Peyer's patch (tissue), 4 donors: ENCODE data around the gene DIPK2B.

DNA sequence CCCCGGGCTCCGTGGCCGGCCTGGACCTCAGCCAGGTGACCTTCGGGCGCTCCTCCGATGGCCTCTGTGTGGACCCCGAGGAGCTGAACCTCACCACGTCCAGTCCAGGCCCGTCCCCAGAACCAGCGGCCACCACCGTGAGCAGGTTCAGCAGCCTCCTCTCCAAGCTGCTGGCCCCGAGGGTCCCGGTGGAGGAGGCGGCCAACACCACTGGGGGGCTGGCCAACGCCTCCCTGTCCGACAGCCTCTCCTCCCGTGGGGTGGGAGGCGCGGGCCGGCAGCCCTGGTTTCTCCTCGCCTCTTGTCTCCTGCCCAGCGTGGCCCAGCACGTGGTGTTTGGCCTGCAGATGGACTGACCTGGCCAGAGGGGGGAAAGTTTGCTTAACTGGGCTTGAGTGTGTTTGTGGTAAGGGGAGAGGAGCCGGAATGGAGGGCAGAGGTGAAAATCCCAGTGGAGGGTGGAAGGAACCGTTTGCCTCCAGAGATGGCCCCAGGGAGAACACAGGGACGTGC, 27.5 kb downstream of the NYX start:
- PRO-cap, result no peak
- RAMPAGE, long total RNA, 4 experiments, result no peak in any of the 4 experiments

DNA sequence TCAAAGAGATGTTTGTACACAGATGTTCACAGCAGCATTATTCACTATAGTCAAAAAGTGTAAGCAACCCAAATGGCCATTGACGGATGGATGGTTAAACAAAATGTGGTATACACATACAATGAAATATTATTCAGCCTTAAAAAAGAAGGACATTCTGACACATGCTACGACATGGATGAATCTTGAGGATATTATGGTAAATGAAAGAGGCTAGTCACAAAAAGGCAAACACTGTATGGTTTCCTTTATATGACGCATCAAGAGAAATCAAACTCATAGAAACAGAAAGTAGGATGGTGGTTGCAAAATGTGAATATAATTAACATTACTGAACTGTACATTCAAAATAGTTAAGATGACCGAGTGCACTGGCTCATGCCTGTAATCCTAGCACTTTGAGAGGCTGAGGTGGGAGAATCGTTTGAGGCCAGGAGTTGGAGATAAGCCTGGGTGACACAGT, 9.5 kb upstream of the CASK start:
- PRO-cap, result no peak
- RAMPAGE, long total RNA, 4 experiments, result no peak in any of the 4 experiments

DNA sequence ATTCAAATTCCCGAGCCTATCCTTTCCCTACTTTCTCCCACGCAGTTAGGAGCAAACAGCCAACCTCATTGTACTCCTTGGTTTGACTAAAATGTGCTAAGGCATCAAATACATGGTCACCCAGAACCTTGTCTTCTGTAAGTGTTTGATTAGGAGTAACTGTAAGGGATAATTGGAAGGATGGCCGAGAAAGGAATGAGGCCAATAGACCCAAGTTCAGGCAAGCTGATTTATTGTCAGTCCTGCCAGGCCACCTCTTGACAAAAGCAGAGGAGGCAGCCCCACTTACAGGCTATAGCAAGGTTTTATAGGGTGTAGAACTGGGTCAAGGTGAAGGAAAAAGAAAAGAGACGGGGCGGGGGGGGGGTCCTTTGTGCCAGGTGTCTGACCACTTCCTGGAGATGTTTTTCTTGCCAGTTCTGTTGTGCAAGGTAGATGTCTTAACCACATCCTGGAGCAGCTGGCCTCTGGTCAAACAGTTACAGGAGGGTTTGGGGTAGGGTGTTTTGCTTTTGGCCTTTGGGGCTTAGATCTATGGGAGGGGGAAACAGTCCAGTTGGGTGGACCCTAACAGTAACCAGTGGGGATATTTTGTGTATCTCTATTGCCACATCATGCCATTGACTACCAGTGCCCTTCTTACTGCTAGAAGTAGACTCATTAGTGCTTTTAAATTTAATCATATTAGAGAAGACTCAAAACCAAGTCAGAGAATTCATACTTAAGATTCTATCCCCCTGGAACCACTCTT, 165.6 kb upstream of the PPP1R2C start:
- PRO-cap, result no peak
- RAMPAGE, long total RNA, 4 experiments, result no peak in any of the 4 experiments

- PRO-cap, result no peak
- RAMPAGE, long total RNA, 4 experiments, result no peak in any of the 4 experiments
These were observed 376.7 kb upstream of the MAOA start for GRCh38 chrX:43279229-43279942.

- PRO-cap, result unidirectional peak, minus-strand start at chrX:43560623
- RAMPAGE, long total RNA, 4 experiments, result no peak in any of the 4 experiments
These were observed 95.6 kb upstream of the MAOA start for GRCh38 chrX:43560459-43561022.

DNA sequence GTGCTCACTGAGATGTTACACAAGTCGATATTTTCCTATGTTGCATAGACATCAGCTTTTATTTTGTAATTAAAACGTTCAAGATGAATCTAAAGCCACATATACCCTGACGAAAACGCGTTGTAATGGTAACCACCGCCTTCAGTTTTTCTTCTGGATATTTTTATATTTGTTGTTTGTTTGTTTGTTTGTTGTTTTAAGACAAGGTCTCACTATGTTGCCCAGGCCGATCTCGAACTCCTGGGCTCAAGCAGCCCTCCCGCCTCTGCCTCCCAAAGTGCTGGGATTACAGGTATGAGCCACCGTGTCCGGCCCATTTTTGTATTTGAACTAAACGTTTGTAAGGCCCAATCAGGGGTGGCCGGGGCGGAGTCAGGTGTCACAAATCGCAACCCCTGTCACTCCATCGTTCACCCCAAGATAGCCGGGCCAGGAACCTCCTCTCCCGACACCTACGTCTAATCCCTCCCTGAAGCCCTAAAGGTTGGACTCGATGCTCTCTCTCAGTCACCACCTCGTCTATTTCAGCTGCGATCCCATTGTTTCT, 642 bp upstream of the EFHC2 start:
- PRO-cap, result unidirectional peak, plus-strand start at position 413 of the sequence
- RAMPAGE, long total RNA, 4 experiments, result no peak in any of the 4 experiments

DNA sequence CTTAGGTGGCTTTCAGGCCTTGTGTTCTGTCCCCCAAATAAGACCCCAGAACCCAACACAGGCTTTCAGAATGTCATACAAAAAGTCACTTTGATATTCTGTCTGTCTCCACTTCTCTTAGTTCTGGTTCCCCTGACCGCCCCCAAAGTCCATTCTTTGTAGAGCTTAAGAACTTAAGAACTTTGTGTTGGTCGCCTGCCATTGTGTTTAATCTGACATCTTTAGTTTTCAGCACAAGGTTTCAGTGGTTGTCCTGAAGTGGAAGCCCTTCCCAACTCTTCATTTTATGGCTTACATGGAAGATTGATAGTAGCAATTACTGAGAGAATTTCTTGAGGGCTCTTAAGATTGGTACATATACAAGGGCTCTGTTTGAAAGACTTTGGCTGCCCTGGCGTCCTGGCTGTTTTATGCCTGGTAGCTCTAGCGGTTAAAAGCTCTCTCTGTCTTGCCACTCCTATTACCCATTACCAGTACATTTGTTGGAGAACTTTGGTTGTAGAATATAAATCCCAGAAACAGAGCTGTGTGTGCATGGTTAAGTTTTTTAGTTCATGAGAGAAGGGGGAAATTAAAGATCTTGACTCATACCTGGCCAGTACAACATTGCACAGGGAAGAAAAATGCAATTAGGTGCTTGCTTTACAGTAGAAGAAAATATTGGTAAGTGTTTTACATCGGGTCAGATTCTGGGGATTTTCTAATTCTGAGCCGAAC, 75.0 kb downstream of the KDM6A start:
- PRO-cap, result no peak
- RAMPAGE, long total RNA, 4 experiments, result no peak in any of the 4 experiments

- PRO-cap, result no peak
- RAMPAGE, long total RNA, 4 experiments, result no peak in any of the 4 experiments
These were observed 156.6 kb downstream of the KDM6A start for GRCh38 chrX:45029569-45030103.

DNA sequence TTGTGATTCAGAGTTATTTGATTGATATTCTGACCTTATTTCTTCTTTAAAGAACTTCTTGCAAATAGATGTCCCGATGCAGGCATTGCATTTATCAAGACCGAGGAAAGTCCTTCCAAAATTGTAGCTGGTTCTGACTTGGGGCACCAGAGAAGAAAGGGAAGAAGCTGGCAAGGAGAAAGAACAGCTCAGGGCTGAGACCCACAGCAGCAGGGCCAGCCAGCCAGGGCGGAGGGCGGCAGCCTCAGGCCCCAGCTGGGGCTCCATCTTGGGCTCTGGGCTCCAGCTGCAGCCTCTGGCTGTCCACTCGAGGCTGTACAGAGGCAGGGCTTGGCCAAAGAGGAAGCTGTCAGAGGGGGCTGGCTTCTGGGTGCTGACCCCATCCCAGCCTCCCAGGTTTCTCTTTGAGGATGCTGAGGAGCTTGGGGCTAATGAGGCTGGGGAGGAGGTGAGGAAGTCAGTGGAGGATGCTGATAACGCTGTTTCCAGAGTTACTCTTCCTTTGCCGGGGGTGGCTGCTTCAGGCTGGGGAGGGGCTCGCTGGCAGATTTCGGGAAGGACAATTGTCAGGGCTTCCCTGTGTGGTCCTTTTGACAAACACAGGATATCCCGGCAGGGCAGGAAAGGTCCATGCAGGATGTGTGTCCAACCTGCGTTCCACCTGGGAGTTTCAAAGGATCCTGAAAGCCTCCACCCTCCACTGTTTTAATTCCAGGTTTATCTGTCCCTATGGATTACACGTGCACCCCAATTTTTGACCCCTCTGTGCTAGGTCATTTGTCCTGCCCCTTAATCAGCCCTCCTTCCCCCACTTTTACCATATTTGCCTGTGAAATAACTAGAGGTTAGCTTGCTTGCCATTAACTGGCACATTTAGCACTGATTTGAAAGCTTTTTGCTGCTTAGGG, at the start of gene DIPK2B:
Gene DIPK2B, minus strand, starts transcription at position 317 of the 908 bp plus-strand sequence.
- PRO-cap, result unidirectional peak, minus-strand start at position 262 of the sequence; unidirectional peak, minus-strand start at position 297 of the sequence; bidirectional peak, plus-strand start at position 666 of the sequence, minus-strand start at position 403 of the sequence
- RAMPAGE, long total RNA, 4 experiments, result start-site peak on the minus strand in 3 of 4 experiments, centred at positions 289 to 294 of the sequence, 16 to 49 reads per replicate

DNA sequence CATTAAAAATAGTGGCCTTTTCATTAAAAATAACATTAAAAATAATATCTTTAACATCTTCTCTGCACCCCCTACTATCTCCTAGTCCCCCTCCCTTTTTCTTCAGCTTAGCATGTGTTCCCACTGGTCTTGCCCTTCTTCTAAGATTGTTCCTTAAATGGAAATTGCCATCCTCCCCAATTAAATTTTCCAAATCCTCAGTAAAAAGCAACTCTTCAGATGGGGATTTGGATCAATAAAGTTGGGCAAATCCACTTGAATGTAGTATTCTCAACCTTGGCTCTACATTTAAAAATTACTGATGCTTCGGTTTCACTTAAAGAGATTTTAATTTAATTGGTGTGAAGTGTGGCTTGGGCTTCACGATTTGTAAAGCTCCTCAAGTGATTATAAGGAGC, 89.0 kb upstream of the DIPK2B start:
- PRO-cap, result no peak
- RAMPAGE, long total RNA, 4 experiments, result no peak in any of the 4 experiments

- PRO-cap, result no peak
- RAMPAGE, long total RNA, 4 experiments, result no peak in any of the 4 experiments
These were observed 314.8 kb upstream of the DIPK2B start for GRCh38 chrX:45515184-45516123.

DNA sequence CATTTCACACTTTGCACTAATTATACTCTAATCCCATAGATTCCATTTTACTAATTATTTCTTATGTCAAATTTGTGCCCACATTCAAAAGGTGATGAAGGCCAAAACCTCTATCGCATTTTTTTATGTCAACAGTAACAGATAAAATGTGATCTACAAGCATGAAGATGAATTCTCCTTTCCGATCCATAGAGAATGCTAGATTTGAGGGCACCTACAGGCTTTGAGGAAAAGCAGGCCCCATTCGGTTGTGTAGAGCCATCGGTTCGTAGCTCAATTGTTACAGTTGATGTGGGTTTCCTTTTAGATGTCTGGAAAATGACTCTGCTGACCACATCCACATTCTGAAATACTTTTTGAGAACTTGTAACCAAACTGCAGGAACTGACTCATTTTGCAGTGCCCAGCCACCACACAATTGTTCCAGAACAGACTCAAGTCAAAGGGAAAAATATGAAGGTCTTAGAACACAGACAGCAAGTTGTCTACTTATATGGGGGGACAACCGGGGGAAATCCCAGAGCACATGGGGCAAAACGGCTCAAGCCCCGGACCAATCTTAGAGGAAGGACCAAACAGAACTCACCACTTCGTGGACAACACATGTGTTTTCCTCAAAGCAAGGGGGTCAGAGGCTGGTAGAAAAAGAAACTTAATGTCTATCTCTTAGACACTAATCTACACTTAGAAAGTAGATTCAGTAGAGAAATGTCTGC, 557.6 kb upstream of the DIPK2B start:
- PRO-cap, result bidirectional peak, plus-strand start at position 442 of the sequence, minus-strand start at position 279 of the sequence
- RAMPAGE, long total RNA, 4 experiments, result no peak in any of the 4 experiments

- PRO-cap, result no peak
- RAMPAGE, long total RNA, 4 experiments, result start-site peak on the minus strand in 1 of 4 experiments, at chrX:45766042-45766219 at its widest, 7 reads per replicate
These were observed 565.1 kb upstream of the DIPK2B start for GRCh38 chrX:45765584-45766371.

GRCh38 chrX:45807936-45808662, 607.4 kb upstream of the DIPK2B start:
- PRO-cap, result no peak
- RAMPAGE, long total RNA, 4 experiments, result no peak in any of the 4 experiments

GRCh38 chrX:46325155-46325969, 121.7 kb upstream of the KRBOX4 start:
- PRO-cap, result no peak
- RAMPAGE, long total RNA, 4 experiments, result no peak in any of the 4 experiments

GRCh38 chrX:46327280-46328269, 119.5 kb upstream of the KRBOX4 start:
- PRO-cap, result no peak
- RAMPAGE, long total RNA, 4 experiments, result start-site peak on the minus strand in 1 of 4 experiments, at chrX:46327604-46327652 at its widest, 24 reads per replicate

GRCh38 chrX:46333240-46333912, 113.7 kb upstream of the KRBOX4 start:
- PRO-cap, result no peak
- RAMPAGE, long total RNA, 4 experiments, result no peak in any of the 4 experiments

DNA sequence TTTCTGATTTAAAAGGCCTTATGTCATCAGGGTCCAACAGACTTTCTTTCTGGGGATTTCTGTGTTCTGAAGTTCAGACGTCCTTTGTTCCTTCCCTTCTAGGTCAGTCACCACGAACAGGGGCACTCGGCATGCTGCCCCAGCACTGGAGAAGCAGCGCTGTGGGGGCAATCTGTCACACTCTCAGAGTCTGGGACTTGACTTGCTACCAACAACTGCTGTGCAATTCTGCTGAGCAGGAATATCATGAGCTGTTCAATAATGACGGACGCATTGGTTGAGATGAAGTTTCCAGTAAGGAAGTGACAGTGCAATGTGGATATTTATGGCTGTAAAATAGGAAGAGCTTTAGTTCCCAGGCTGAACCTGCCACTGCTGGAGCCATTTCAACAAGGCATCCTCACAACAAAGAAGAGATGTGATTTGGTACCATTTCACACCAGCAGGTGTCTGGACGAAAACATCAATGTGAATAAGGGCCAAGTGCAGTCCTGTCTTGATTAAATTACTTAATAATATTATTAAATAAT, 24.2 kb downstream of the CHST7 start:
- PRO-cap, result no peak
- RAMPAGE, long total RNA, 4 experiments, result no peak in any of the 4 experiments

GRCh38 chrX:47223313-47223867, 4.9 kb downstream of the CDK16 start:
- PRO-cap, result no peak
- RAMPAGE, long total RNA, 4 experiments, result no peak in any of the 4 experiments

GRCh38 chrX:47231763-47232077, 1.1 kb upstream of the USP11 start:
- PRO-cap, result no peak
- RAMPAGE, long total RNA, 4 experiments, result no peak in any of the 4 experiments